K562 (cell line): ENCODE measurements around a stretch of chr13.

DNA sequence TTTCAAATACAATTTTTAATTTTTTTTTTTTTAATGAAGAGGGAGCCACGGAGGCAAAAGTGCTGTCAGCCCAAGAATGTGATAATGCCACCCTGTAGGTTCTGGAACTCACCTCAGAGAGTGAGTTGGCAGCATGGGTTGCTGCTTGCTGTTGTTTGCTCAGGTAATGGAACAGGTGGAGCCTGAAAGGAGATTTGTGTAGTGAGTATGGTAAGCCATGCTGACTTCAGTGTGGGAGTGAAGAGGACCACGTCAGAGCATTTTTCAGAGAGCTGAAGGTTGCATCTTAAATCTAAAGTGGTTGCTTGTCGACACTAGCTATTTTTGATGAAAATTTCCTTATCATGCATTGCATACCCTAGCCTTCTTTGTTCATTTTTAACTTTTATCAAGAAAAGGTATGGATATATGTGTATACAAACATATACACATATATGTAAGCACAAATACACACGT is 57.7 kb upstream of the CYSLTR2 start:
- RAMPAGE, long total RNA: no peak
- RRBS: no CpG with 5 or more reads among the region's 4 CpGs
PRO-cap:
- standard: no peak
- CoPRO, capped RNA only, 2 experiments: no peak in any of the 2 experiments
- CoPRO, capped and uncapped RNA, 2 experiments: no peak in any of the 2 experiments
- CoPRO, uncapped RNA only, 2 experiments: no peak in any of the 2 experiments
CAGE:
- cytosol, long polyA plus RNA: no peak
- long polyA plus RNA: no peak
- nucleolus, long total RNA: no peak
- nucleus, long polyA plus RNA: no peak

DNA sequence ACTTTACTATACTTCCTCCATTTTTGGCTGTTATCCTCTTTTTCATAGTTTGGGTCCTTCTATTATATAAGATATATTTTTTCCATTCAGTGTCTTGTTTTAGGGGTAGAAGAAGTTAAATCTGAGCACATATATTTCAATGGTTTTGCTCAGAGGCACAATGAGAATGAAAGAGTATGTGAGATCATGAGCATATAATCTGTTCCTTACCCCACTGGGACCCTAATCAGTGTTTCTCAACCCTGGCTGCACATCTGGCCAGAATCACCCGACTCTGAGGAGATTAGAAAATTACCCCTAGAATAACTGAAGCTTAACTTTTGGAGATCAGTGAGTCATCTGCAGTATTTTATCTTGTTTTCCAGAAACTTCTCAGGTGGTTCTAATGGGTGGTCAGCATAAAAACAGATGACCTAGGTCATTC is 761 bp downstream of the CYSLTR2 start:
- RAMPAGE, long total RNA: no peak
- RRBS: no CpG with 5 or more reads among the region's 1 CpG
PRO-cap:
- standard: no peak
- CoPRO, capped RNA only, 2 experiments: no peak in any of the 2 experiments
- CoPRO, capped and uncapped RNA, 2 experiments: no peak in any of the 2 experiments
- CoPRO, uncapped RNA only, 2 experiments: no peak in any of the 2 experiments
CAGE:
- cytosol, long polyA plus RNA: no peak
- long polyA plus RNA: no peak
- nucleolus, long total RNA: no peak
- nucleus, long polyA plus RNA: no peak

DNA sequence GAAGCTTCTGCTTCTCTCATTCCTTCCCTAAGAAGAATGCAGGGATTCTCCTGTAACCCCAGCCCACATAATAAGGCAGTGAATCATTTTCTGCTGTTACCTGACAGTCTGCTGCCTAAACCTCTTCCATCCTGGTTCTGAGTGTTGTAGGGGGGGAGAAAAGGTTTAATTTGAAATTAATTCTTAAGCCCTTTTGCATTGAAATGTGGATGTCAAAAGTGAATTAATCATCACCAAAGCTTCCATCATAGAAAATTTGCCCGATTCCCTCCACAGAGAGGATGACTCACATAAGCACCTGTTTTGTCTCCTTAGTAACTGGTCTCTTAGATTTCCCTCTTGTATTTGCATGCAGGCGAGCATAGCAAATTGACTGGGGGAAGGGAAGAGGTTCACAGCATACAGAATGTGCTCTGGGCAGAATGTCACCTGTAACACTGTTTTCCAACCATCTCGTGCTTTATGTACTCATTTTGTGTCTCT is 146.7 kb upstream of the FNDC3A start:
- RAMPAGE, long total RNA: no peak
- RRBS: no CpG with 5 or more reads among the region's 3 CpGs
PRO-cap:
- standard: no peak
- CoPRO, capped RNA only, 2 experiments: no peak in any of the 2 experiments
- CoPRO, capped and uncapped RNA, 2 experiments: no peak in any of the 2 experiments
- CoPRO, uncapped RNA only, 2 experiments: no peak in any of the 2 experiments
CAGE:
- cytosol, long polyA plus RNA: no peak
- long polyA plus RNA: no peak
- nucleolus, long total RNA: no peak
- nucleus, long polyA plus RNA: no peak

GRCh38 chr13:48976466-48977244 is 943 bp downstream of the FNDC3A start:
- RAMPAGE, long total RNA: no peak
- RRBS: under 1% methylated on average over 12 of the region's 53 CpGs
PRO-cap:
- standard: bidirectional peak, plus-strand start at chr13:48976820, minus-strand start at chr13:48976492
- CoPRO, capped RNA only, 2 experiments: peak in 2 of 2 experiments; most common plus-strand start chr13:48976659 (in 2); most common minus-strand start chr13:48976492 (in 1)
- CoPRO, capped and uncapped RNA, 2 experiments: peak in 1 of 2 experiments; most common plus-strand start chr13:48976659 (in 1)
- CoPRO, uncapped RNA only, 2 experiments: no peak in any of the 2 experiments
CAGE:
- cytosol, long polyA plus RNA: no peak
- long polyA plus RNA: start-site peak on the plus strand at chr13:48976596-48976820, 8 and 13 reads in 2 replicates
- nucleolus, long total RNA: no peak
- nucleus, long polyA plus RNA: no peak

- RAMPAGE, long total RNA: no peak
- RRBS: no CpG with 5 or more reads among the region's 4 CpGs
PRO-cap:
- standard: no peak
- CoPRO, capped RNA only, 2 experiments: no peak in any of the 2 experiments
- CoPRO, capped and uncapped RNA, 2 experiments: no peak in any of the 2 experiments
- CoPRO, uncapped RNA only, 2 experiments: no peak in any of the 2 experiments
CAGE:
- cytosol, long polyA plus RNA: no peak
- long polyA plus RNA: no peak
- nucleolus, long total RNA: no peak
- nucleus, long polyA plus RNA: no peak
Measured at GRCh38 chr13:49107340-49108110, 112.6 kb upstream of the MLNR start.

DNA sequence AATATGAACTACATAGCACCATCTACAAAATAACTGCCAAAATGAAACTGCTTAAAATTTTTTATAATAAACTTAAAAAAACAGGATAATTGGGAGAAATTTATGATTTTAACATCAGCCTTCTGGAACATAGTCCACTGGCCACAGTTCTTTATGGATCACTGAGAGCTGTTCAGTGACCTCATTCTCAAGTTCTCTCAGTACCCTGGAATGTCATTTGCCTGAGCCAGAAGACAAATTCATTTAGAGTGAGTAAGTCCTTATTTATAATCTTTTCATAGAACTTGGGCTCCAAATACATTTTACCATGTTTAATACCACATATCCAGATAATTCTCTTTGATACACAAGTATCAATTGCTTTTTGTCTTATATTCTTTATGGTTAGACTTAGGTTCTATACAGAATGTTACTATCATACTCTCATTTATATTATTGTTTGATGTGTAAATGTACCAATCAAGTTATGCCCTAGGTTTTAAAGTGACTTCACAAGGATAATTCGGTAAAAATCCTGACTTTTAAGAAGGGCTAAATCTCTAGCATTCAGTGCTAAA is 87.6 kb downstream of the CAB39L start:
- RAMPAGE, long total RNA: no peak
- RRBS: no CpG with 5 or more reads among the region's 1 CpG
PRO-cap:
- standard: no peak
- CoPRO, capped RNA only, 2 experiments: no peak in any of the 2 experiments
- CoPRO, capped and uncapped RNA, 2 experiments: no peak in any of the 2 experiments
- CoPRO, uncapped RNA only, 2 experiments: no peak in any of the 2 experiments
CAGE:
- cytosol, long polyA plus RNA: no peak
- long polyA plus RNA: no peak
- nucleolus, long total RNA: no peak
- nucleus, long polyA plus RNA: no peak

DNA sequence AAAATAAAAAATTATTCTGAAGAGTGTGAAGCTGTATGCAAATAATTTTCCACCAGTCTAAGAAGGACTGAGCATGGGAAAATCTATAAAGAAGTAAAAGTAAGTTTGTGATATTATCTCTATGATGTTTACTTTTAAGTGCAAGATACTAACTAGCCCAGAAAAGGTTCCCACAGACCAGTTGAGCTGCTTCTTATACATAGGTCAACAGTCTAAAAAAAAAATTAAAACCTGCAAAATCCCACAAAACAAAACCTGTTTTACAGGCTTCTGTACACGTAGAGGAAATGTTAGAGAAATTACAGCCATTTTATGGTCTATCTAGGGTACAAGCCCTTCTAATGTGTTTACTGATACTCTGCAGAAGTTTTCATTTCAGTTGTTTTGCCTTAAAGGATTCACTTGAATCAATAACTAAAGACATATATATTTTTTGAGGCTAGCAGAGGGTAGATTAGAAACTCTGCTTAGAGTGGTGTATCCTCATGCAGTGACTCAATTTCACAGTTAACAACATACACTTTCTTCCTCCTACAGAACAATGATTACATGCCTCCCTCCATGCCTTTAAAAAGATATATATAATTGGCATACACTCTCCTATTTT is 44.0 kb downstream of the CAB39L start:
- RAMPAGE, long total RNA: no peak
- RRBS: no CpG with 5 or more reads among the region's 1 CpG
PRO-cap:
- standard: no peak
- CoPRO, capped RNA only, 2 experiments: no peak in any of the 2 experiments
- CoPRO, capped and uncapped RNA, 2 experiments: no peak in any of the 2 experiments
- CoPRO, uncapped RNA only, 2 experiments: no peak in any of the 2 experiments
CAGE:
- cytosol, long polyA plus RNA: no peak
- long polyA plus RNA: no peak
- nucleolus, long total RNA: no peak
- nucleus, long polyA plus RNA: no peak

DNA sequence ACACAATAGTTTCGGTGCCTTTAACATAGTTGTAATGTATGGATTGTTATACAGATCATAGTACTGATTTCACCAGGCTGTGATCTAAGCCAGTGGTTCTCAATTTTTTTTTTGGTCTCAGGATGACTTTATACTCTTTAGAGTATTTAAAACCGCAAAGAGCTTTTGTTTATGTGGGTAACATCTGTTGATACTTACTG is 10.6 kb downstream of the SETDB2 start:
- RAMPAGE, long total RNA: no peak
- RRBS: no CpG with 5 or more reads among the region's 2 CpGs
PRO-cap:
- standard: no peak
- CoPRO, capped RNA only, 2 experiments: no peak in any of the 2 experiments
- CoPRO, capped and uncapped RNA, 2 experiments: no peak in any of the 2 experiments
- CoPRO, uncapped RNA only, 2 experiments: no peak in any of the 2 experiments
CAGE:
- cytosol, long polyA plus RNA: no peak
- long polyA plus RNA: no peak
- nucleolus, long total RNA: no peak
- nucleus, long polyA plus RNA: no peak

- RAMPAGE, long total RNA: no peak
- RRBS: no CpG with 5 or more reads among the region's 11 CpGs
PRO-cap:
- standard: no peak
- CoPRO, capped RNA only, 2 experiments: no peak in any of the 2 experiments
- CoPRO, capped and uncapped RNA, 2 experiments: no peak in any of the 2 experiments
- CoPRO, uncapped RNA only, 2 experiments: no peak in any of the 2 experiments
CAGE:
- cytosol, long polyA plus RNA: no peak
- long polyA plus RNA: no peak
- nucleolus, long total RNA: no peak
- nucleus, long polyA plus RNA: no peak
Measured at GRCh38 chr13:49690048-49690742, 1.1 kb downstream of the EBPL start.

DNA sequence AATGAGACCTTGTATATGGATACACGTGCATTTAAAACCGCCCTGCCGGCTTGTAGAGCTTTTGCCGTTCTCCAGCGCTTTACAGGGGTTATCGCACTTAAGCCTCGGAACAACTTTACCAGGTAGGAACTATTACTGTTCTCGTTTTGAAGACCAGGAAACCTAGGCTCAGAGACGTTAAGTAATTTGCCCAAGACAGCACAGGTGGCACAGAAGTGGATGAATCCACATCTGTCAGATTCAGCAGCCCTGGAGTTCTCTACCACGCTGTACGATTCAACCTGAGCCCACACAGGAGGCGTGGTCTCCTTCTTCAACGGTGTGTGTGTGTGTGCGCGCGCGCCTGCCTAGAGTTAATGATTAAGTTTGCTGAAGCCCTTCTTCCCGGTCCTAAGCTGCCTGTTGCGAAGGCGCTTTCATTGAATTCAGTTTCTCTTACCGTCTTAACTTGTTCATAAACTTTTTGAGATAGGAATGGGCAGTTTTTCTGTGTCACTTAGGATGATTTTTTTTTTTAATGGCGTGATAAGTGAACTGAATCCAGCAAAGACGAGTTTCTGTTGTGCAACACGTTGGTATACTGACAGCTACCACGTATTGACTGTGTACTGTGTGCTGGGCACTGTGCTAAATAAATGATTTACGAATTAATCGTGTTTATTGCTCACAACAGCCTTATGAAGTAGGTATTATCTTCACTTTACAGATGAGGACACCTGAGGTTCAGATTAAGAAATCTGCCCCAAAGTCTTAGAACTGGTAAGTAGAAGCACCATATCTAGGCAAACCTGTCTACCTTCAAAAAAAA is 67.4 kb downstream of the KCNRG start:
- RAMPAGE, long total RNA: no peak
- RRBS: no CpG with 5 or more reads among the region's 27 CpGs
PRO-cap:
- standard: bidirectional peak, plus-strand start at position 359 of the sequence, minus-strand start at position 291 of the sequence
- CoPRO, capped RNA only, 2 experiments: peak in 2 of 2 experiments; most common plus-strand start position 359 of the sequence (in 2); most common minus-strand start position 257 of the sequence (in 1)
- CoPRO, capped and uncapped RNA, 2 experiments: peak in 2 of 2 experiments; most common plus-strand start position 356 of the sequence (in 1); most common minus-strand start position 283 of the sequence (in 1)
- CoPRO, uncapped RNA only, 2 experiments: peak in 1 of 2 experiments; most common plus-strand start position 517 of the sequence (in 1); most common minus-strand start position 206 of the sequence (in 1)
CAGE:
- cytosol, long polyA plus RNA: no peak
- long polyA plus RNA: no peak
- nucleolus, long total RNA: no peak
- nucleus, long polyA plus RNA: no peak

GRCh38 chr13:50222566-50222941 is 207.3 kb downstream of the KCNRG start:
- RAMPAGE, long total RNA: no peak
- RRBS: no CpG with 5 or more reads among the region's 12 CpGs
PRO-cap:
- standard: no peak
- CoPRO, capped RNA only, 2 experiments: no peak in any of the 2 experiments
- CoPRO, capped and uncapped RNA, 2 experiments: no peak in any of the 2 experiments
- CoPRO, uncapped RNA only, 2 experiments: no peak in any of the 2 experiments
CAGE:
- cytosol, long polyA plus RNA: no peak
- long polyA plus RNA: no peak
- nucleolus, long total RNA: no peak
- nucleus, long polyA plus RNA: no peak

- RAMPAGE, long total RNA: no peak
- RRBS: no CpG with 5 or more reads among the region's 4 CpGs
PRO-cap:
- standard: no peak
- CoPRO, capped RNA only, 2 experiments: no peak in any of the 2 experiments
- CoPRO, capped and uncapped RNA, 2 experiments: no peak in any of the 2 experiments
- CoPRO, uncapped RNA only, 2 experiments: no peak in any of the 2 experiments
CAGE:
- cytosol, long polyA plus RNA: no peak
- long polyA plus RNA: no peak
- nucleolus, long total RNA: no peak
- nucleus, long polyA plus RNA: no peak
Measured at GRCh38 chr13:50389588-50390314, 374.5 kb downstream of the KCNRG start.

GRCh38 chr13:50528989-50529830 is 314.3 kb downstream of the DLEU7 start:
- RAMPAGE, long total RNA: no peak
- RRBS: no CpG with 5 or more reads among the region's 11 CpGs
PRO-cap:
- standard: no peak
- CoPRO, capped RNA only, 2 experiments: no peak in any of the 2 experiments
- CoPRO, capped and uncapped RNA, 2 experiments: no peak in any of the 2 experiments
- CoPRO, uncapped RNA only, 2 experiments: no peak in any of the 2 experiments
CAGE:
- cytosol, long polyA plus RNA: no peak
- long polyA plus RNA: no peak
- nucleolus, long total RNA: no peak
- nucleus, long polyA plus RNA: no peak

DNA sequence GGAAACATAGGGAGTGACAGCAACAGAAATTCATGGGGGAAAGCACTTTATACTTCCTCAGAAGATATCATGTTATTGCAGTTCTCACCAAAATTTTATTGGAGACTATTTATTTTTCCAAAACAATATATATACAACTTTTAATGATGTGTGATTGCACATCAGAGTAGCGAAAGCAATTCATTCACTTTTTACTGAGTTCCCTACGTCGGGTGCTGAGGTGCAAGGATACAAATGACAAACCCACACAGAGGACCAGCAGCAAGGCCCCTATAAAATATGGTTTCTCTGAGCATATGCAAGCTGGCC is 213.3 kb downstream of the DLEU7 start:
- RAMPAGE, long total RNA: no peak
- RRBS: no CpG with 5 or more reads among the region's 3 CpGs
PRO-cap:
- standard: no peak
- CoPRO, capped RNA only, 2 experiments: no peak in any of the 2 experiments
- CoPRO, capped and uncapped RNA, 2 experiments: no peak in any of the 2 experiments
- CoPRO, uncapped RNA only, 2 experiments: no peak in any of the 2 experiments
CAGE:
- cytosol, long polyA plus RNA: no peak
- long polyA plus RNA: no peak
- nucleolus, long total RNA: no peak
- nucleus, long polyA plus RNA: no peak

GRCh38 chr13:50685498-50685948 is 158.0 kb downstream of the DLEU7 start:
- RAMPAGE, long total RNA: no peak
- RRBS: no CpG with 5 or more reads among the region's 4 CpGs
PRO-cap:
- standard: no peak
- CoPRO, capped RNA only, 2 experiments: no peak in any of the 2 experiments
- CoPRO, capped and uncapped RNA, 2 experiments: no peak in any of the 2 experiments
- CoPRO, uncapped RNA only, 2 experiments: no peak in any of the 2 experiments
CAGE:
- cytosol, long polyA plus RNA: no peak
- long polyA plus RNA: no peak
- nucleolus, long total RNA: no peak
- nucleus, long polyA plus RNA: no peak

GRCh38 chr13:50810908-50811468 is 32.5 kb downstream of the DLEU7 start:
- RAMPAGE, long total RNA: no peak
- RRBS: no CpG with 5 or more reads among the region's 3 CpGs
PRO-cap:
- standard: no peak
- CoPRO, capped RNA only, 2 experiments: no peak in any of the 2 experiments
- CoPRO, capped and uncapped RNA, 2 experiments: no peak in any of the 2 experiments
- CoPRO, uncapped RNA only, 2 experiments: no peak in any of the 2 experiments
CAGE:
- cytosol, long polyA plus RNA: no peak
- long polyA plus RNA: no peak
- nucleolus, long total RNA: no peak
- nucleus, long polyA plus RNA: no peak

DNA sequence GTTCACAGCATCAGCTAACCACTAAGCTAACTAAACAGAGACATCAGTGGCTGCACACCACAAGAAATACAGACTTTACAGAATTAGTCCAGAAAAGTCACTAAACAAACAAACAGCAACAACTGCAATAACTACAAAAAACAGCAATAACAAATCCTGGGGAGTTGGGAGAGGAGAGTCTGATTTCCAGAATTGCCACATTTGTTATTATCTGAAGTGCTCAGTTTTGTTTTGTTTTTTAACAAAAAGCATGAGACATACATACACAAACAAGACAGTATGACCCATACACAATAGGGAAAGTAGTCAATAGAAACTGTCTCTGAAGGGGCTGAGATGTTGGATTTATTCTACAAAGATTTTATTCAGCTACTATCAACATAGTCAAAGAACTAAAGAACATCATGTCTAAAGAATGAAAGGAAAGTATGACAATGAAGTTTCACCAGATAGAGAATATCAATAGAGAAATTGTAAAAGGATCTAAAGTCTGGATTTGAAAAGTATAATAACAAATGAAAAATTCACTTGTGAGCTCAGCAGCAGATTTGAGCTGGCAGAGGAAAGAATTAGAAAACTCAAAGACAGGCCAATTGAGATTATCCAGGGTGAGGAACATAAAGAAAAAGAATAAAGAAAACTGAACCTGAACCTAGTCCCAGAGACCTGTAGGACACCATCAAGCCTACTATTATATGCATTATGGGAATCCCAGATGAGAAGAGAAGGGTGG is 13.1 kb downstream of the RNASEH2B start:
- RAMPAGE, long total RNA: no peak
PRO-cap:
- standard: no peak
- CoPRO, capped RNA only, 2 experiments: no peak in any of the 2 experiments
- CoPRO, capped and uncapped RNA, 2 experiments: no peak in any of the 2 experiments
- CoPRO, uncapped RNA only, 2 experiments: no peak in any of the 2 experiments
CAGE:
- cytosol, long polyA plus RNA: no peak
- long polyA plus RNA: no peak
- nucleolus, long total RNA: no peak
- nucleus, long polyA plus RNA: no peak

GRCh38 chr13:50974121-50974429 is 64.5 kb downstream of the RNASEH2B start:
- RAMPAGE, long total RNA: no peak
- RRBS: no CpG with 5 or more reads among the region's 3 CpGs
PRO-cap:
- standard: no peak
- CoPRO, capped RNA only, 2 experiments: no peak in any of the 2 experiments
- CoPRO, capped and uncapped RNA, 2 experiments: no peak in any of the 2 experiments
- CoPRO, uncapped RNA only, 2 experiments: no peak in any of the 2 experiments
CAGE:
- cytosol, long polyA plus RNA: no peak
- long polyA plus RNA: no peak
- nucleolus, long total RNA: no peak
- nucleus, long polyA plus RNA: no peak

GRCh38 chr13:51171891-51172624 is 50.1 kb upstream of the FAM124A start:
- RAMPAGE, long total RNA: no peak
- RRBS: no CpG with 5 or more reads among the region's 20 CpGs
PRO-cap:
- standard: no peak
- CoPRO, capped RNA only, 2 experiments: no peak in any of the 2 experiments
- CoPRO, capped and uncapped RNA, 2 experiments: no peak in any of the 2 experiments
- CoPRO, uncapped RNA only, 2 experiments: no peak in any of the 2 experiments
CAGE:
- cytosol, long polyA plus RNA: no peak
- long polyA plus RNA: no peak
- nucleolus, long total RNA: no peak
- nucleus, long polyA plus RNA: no peak